IMR-90 (cell line): ENCODE results near the genes ZNF385A, OR6C4 and RPS26.

DNA sequence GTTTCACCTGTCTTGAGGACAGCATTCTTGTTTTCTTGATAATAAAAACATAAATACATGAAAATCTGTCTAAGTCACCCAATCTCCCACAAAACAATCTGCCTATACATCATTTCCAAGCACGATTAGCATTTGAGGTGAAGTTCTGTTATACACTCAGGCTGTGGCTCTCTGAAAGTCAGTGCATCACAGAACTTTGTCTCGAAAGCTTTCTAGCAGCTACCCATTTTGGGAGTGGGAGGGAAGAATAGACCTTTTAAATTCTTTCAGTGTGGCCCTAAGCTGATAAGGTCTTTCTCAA, 12.1 kb downstream of the COPZ1 start:
- RRBS: no CpG with 5 or more reads among the region's 2 CpGs
CAGE:
- cytosol, long polyA plus RNA: no peak
- long polyA plus RNA: no peak
- nucleus, long polyA plus RNA: no peak

DNA sequence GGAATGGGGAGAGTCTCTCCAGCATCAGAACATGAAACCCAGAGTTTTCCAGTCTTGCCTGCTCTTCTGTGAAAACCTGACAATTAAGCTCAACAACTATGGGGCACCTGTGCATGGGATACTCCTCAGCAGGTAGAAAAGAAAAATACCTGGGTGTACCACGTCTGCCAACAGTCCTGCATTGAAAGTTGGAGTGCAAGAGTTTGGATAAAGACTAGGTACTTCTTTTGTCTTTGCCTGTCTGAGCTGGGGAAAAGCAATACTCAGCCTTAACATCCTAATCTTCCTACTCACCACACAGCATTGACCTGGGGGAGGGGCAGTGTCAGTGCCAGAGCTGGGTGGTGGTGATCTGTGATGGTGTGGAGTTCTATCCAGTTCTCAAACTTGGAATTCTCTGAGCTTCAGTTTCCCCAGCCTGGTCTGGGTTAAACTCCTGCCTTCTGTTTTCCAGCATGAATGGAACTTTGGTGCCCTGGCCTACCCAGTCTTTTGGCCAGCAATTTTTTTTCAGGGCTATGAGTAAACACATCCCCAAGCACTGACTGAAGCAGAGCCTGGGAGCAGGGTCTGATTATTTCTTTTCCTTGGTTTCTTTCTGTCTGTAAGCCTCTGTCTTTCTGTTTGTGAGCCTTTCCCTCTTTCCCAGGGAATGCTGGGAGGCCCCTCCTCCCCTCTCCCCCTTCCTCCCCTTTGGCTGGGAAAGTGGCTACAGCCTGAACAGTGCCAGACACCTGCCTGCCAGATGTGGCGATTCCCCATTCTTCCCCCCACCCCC, 11.4 kb downstream of the GPR84 start:
- RRBS: no CpG with 5 or more reads among the region's 2 CpGs
CAGE:
- cytosol, long polyA plus RNA: no peak
- long polyA plus RNA: no peak
- nucleus, long polyA plus RNA: no peak

GRCh38 chr12:54384401-54385490, at the start of gene ZNF385A:
Gene ZNF385A, minus strand, starts transcription at chr12:54384733.
- RRBS: no CpG with 5 or more reads among the region's 10 CpGs
CAGE:
- cytosol, long polyA plus RNA: no peak
- long polyA plus RNA: no peak
- nucleus, long polyA plus RNA: no peak

GRCh38 chr12:54412350-54412765, 6.7 kb downstream of the ITGA5 start:
- RRBS: 81% methylated on average over 2 of the region's 4 CpGs
CAGE:
- cytosol, long polyA plus RNA: no peak
- long polyA plus RNA: no peak
- nucleus, long polyA plus RNA: no peak

DNA sequence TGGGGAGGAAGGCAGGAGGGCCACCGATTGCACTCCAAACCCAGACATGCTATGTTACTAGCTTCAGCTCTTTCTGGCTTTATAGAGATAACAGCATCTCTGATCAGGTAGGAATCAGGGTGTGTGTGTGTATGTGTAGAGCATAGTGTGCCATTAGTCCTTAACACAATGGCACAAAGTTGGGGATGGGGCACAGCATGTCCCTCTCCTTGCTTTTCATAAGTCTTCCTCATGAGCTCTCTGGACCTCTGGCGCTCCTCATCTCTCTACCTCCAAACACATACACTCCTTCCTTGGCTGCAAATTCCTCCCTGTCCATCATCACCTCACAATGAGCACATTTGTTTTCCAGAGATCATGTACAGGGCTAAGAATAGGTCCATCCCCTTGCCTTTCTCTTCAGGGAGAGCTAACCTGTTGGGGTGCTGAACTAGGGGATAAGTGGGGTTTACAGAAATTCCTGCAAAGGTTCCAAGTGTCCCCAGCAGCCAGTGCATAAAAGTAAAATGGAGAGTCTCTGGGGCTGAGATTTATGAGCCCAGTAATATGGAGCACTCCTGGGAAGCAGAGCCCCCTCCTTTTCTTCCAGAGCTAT, 5.7 kb upstream of the ITGA5 start:
- RRBS: no CpG with 5 or more reads among the region's 2 CpGs
CAGE:
- cytosol, long polyA plus RNA: no peak
- long polyA plus RNA: no peak
- nucleus, long polyA plus RNA: no peak

GRCh38 chr12:54439406-54439918, 20.4 kb upstream of the ITGA5 start:
- RRBS: no CpG with 5 or more reads among the region's 3 CpGs
CAGE:
- cytosol, long polyA plus RNA: no peak
- long polyA plus RNA: no peak
- nucleus, long polyA plus RNA: no peak

DNA sequence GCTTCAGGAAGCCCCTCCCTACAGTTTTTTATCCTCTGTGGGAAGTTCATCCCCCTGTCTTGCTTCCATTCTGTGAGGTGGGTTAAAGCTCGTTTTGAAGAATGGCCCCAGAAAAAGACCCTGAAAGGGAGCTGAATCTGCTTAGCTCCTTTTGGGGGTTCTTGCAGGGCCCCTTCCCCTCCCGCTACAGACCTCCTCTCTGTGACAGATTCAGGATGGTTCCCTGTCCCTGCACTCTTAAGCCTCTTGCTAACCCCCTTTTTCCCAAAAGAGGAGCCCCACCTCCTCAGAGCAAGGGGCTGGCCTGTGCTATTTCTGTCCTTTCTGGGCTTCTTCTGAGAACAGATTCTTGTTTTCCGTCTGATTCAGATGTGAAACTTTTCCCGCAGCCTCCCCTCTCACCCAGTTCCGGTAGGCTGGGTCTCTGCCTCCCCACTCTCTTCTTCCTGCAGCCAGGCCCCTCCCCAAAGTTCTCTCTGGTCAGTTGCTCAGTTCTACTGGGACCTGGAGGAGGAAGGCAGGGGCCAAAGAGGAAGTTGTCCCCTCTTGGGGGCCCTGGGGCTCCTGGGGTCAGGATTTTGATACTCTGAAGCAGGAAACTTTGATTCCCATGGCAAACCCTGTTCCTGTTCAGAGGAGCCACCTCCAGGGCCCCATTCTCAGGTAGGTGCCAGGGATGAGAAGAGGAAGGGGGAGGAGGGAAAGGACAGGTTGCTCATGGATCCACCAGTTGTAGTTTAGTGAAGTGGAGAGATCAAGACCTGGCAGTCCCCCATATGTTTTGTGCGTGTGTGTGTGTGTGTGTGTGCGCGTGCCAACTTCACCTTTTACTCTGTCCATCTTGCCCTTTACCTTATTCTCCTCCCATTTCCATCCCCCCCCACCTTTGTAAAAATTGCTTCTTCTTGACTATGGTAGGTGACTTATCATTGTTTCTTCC, 11.8 kb downstream of the PDE1B start:
- RRBS: no CpG with 5 or more reads among the region's 8 CpGs
CAGE:
- cytosol, long polyA plus RNA: no peak
- long polyA plus RNA: no peak
- nucleus, long polyA plus RNA: no peak

- RRBS: no CpG with 5 or more reads among the region's 1 CpG
CAGE:
- cytosol, long polyA plus RNA: no peak
- long polyA plus RNA: no peak
- nucleus, long polyA plus RNA: no peak
Observed at GRCh38 chr12:54611858-54612309, 22.8 kb downstream of the LACRT start.

DNA sequence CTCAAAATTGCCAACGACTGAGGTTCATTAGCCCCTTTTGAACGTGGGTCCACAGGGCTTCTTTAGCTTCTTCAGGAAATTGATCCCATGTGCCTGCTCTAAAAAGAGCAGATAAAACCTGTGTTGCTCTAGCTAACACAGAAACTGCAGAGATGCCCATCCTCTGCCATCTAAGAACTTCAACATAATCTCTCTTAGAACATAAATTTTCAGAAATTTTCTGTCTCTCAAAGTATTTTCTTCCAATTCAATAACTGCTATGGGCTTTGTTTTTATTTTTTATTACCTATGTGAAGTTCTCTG, at the start of gene OR6C4:
OR6C4 (plus strand) TSS at position 151 of the 303 bp plus-strand sequence.
- RRBS: no CpG with 5 or more reads among the region's 2 CpGs
CAGE:
- cytosol, long polyA plus RNA: no peak
- long polyA plus RNA: no peak
- nucleus, long polyA plus RNA: no peak

GRCh38 chr12:55642623-55643015, 5.9 kb downstream of the OR10P1 start:
- RRBS: no CpG with 5 or more reads among the region's 6 CpGs
CAGE:
- cytosol, long polyA plus RNA: no peak
- long polyA plus RNA: no peak
- nucleus, long polyA plus RNA: no peak

DNA sequence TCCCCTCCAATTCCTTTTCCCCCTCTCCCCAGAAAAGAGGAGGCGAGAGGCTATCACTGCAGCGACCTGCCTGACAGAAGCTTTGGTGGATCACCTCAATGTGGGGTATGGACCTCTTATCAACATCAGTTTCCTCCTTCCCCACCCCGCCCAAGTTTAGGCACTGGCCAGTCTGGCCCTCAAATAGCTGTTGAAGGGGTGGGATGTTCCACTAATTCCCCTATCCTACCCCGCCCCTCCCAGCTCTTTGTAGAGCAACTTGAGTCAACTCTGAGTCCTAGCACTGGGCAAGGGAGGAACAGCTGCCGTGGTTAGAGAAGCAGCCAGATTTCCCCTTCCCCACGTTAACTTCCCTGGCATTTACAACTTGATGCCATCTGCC, 1.0 kb downstream of the BLOC1S1 start:
- RRBS: no CpG with 5 or more reads among the region's 6 CpGs
CAGE:
- cytosol, long polyA plus RNA: no peak
- long polyA plus RNA: no peak
- nucleus, long polyA plus RNA: no peak

- RRBS: no CpG with 5 or more reads among the region's 3 CpGs
CAGE:
- cytosol, long polyA plus RNA: no peak
- long polyA plus RNA: no peak
- nucleus, long polyA plus RNA: no peak
Observed at GRCh38 chr12:55772250-55772742, 29.4 kb downstream of the GDF11 start.

DNA sequence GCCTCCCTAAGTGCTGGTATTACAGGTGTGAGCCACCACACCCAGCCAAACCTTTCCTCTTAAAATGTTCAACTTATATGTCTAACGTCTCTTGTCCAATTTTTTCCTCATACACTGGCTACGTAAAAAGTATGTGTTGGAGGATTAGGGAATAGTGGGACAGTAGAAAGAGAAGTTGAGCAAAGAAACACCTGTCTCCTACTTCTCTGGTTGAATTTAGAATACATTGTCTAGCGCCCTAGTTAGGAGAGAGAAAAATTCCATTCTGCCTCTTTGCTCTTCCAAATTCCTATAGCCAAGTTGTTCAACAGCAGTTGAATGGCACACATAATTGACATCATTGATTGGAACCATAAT, 34.7 kb downstream of the GDF11 start:
- RRBS: no CpG with 5 or more reads among the region's 3 CpGs
CAGE:
- cytosol, long polyA plus RNA: no peak
- long polyA plus RNA: no peak
- nucleus, long polyA plus RNA: no peak

DNA sequence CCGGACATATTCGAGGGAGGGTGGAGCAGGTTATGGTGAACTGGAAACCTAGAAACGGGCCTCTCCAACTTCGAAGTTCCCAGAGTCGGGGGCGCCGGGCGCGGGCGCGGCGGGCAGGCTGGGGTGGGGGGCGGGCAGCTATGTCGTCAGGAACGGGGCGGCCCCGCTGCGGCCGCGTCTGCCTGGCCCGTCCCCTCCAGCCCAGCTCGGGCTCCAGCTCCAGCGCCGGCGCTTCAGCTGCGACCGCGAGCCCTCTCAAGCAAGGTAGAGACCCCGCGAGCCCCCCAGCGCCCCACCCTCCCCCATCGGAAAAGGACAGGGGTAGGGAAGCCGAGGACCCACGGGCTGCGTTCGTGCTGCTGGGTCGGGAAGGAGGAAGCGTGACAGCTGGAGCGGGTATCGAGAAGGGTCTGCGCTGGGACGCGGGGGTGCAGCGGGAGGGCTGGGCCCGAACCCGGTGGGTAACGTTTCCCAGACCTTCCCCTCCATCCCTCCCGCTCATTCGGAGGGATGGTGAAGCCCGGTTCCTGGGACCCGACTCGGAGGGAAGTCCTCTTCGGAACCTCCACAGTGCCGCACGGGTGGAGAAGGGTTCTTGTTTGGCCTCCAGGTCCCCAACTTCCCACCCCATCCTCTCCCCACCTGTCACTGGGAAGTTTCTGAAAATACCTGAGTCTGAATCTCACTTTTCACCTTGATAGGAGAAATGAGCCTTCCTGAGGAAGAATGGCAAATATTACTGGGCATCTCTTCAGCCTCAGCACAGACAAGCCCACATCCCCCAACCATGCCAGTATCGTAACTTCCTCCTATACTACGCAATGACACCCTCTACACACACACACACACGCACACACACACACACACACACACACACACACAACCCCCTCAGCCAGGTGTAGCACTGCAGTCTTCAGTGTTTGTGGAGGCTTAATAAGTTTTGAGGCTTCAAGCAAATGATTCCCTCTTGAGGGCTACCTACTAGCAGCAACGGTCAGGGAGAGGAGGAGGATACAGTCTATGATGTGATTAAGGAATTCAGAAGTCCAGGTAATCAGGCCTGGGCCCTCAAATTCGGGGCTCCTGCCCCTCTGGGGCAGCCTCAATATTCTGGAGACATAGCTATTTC, 1.3 kb downstream of the DGKA start:
- RRBS: 2% methylated on average over 11 of the region's 60 CpGs
CAGE:
- cytosol, long polyA plus RNA: start-site peak on the plus strand centred at position 205 of the sequence, 63 bp wide, 113 and 94 reads in 2 replicates
- long polyA plus RNA: start-site peak on the plus strand centred at position 210 of the sequence, 66 bp wide, 39 and 186 reads in 2 replicates
- nucleus, long polyA plus RNA: start-site peak on the plus strand centred at position 203 of the sequence, 80 bp wide, 254 and 173 reads in 2 replicates

DNA sequence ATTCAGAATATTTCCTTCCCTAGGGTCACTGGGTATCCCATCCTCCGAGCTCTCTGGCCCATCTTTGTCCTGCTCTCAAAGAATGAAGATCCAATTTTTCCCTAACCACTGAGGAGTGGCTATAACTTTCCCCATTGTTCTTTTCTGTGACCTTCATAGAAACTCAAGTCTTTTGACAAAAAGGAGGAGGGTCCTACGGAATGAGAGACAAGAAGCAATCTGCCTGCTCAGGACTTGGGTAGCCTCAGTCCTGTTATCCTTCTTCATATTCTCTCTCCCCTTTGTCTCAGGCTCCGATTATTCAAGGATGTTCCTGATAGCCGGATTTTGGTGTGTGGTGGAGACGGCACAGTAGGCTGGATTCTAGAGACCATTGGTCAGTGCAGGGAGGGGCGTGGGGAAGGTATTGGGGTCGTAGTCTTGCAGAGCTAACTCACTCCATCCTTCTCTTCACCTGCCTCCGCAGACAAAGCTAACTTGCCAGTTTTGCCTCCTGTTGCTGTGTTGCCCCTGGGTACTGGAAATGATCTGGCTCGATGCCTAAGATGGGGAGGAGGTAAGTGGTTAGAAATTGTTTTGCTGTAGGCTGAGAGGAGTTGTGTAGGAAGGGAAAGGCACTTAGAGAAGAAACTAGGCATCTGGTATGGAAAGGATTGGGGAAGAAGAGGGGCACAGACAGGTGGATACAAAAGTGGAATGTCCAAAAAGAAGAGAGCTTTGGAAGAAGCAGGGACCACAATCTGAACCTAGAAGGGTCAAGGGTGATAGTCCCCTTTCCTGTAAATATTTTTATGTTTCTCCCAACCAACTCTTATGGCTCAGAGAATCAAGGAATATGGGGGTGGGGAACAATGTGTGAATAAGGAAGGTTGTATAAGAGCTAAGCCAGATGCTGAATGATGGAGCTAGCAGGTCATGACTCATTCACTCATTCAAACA, 11.0 kb downstream of the DGKA start:
- RRBS: no CpG with 5 or more reads among the region's 9 CpGs
CAGE:
- cytosol, long polyA plus RNA: no peak
- long polyA plus RNA: no peak
- nucleus, long polyA plus RNA: no peak

GRCh38 chr12:55944089-55944595, 13.2 kb downstream of the DGKA start:
- RRBS: no CpG with 5 or more reads among the region's 4 CpGs
CAGE:
- cytosol, long polyA plus RNA: no peak
- long polyA plus RNA: no peak
- nucleus, long polyA plus RNA: no peak

DNA sequence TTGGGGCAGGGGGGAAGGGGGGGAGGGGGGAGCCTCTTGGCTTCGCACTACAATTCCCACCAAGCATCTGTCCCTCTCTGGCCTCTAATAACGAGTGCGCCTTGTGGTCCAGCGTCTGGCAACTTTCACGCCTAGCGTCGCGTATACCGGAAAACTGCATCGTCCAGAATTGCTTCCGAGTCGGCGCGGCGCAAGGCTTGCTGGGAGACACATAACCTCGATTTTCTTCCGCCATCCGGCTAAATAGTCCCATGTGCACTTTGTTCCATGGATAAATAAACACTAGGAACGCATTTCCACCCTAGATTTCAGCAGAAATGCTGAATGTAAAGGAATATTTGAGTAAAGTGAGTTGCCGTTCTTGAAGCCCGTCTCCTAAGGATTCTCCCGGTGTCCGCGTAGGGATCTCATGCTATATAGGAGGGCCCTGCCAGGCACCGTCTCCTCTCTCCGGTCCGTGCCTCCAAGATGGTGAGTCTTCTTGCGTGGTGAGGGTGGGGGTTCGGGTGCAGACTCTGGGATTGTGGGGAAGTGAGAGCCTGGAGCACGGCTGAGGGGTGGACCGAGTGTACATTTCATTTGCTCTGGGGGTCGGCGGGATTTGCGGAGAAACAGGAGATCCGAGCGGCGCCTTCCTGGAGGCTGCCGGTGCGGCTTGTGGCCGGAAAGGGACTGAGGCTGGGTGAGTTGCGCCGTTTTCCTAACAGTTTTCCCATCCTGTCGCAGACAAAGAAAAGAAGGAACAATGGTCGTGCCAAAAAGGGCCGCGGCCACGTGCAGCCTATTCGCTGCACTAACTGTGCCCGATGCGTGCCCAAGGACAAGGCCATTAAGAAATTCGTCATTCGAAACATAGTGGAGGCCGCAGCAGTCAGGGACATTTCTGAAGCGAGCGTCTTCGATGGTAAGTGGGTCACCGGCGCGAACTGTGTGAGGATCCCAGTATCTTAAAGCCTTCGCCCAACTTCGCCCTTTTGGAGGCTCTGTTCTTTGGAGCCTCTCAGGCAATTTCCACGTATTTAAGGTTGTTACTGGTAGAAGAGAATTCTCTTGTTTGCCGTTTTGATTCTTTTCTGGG, at the start of gene RPS26:
RPS26 (plus strand) TSS at position 220 of the 1,078 bp plus-strand sequence.
- RRBS: 1% methylated on average over 12 of the region's 63 CpGs
CAGE:
- cytosol, long polyA plus RNA: start-site peak on the plus strand centred at position 231 of the sequence, 56 bp wide, 392 and 189 reads in 2 replicates; start-site peak on the plus strand centred at position 437 of the sequence, 69 bp wide, 483 and 476 reads in 2 replicates
- long polyA plus RNA: start-site peak on the plus strand centred at position 247 of the sequence, 90 bp wide, 322 and 252 reads in 2 replicates
- nucleus, long polyA plus RNA: start-site peak on the plus strand centred at position 218 of the sequence, 81 bp wide, 49 and 97 reads in 2 replicates; start-site peak on the plus strand centred at position 439 of the sequence, 59 bp wide, 249 and 213 reads in 2 replicates; start-site peak on the plus strand centred at position 942 of the sequence, 76 bp wide, 36 and 14 reads in 2 replicates

GRCh38 chr12:56045334-56046022, 3.8 kb downstream of the RPS26 start:
- RRBS: no CpG with 5 or more reads among the region's 11 CpGs
CAGE:
- cytosol, long polyA plus RNA: no peak
- long polyA plus RNA: no peak
- nucleus, long polyA plus RNA: no peak

DNA sequence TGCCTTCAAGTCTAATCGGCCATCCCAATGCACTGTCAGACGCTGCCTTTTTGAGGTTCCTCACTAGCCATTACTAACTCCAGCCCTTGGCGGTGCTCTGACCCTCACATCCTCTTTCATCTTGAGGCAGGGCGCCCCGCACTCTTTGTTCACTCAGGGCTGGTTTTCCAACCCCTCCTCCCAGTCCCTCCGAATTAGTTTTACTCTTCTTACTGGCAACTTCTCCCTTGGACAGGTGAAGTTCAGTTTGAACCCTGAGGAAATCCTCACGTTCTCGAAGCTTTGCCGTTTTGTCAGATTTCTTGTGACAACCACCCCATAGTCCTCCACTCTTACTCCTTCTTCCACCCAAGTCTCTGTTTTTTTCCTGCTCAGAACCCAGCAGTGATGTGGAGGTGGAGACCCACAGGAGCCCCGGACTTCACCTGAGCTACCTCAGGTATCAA, 670 bp downstream of the ZC3H10 start:
- RRBS: no CpG with 5 or more reads among the region's 10 CpGs
CAGE:
- cytosol, long polyA plus RNA: no peak
- long polyA plus RNA: no peak
- nucleus, long polyA plus RNA: no peak

- RRBS: no CpG with 5 or more reads among the region's 5 CpGs
CAGE:
- cytosol, long polyA plus RNA: no peak
- long polyA plus RNA: no peak
- nucleus, long polyA plus RNA: no peak
Observed at GRCh38 chr12:56126017-56126667, 1.9 kb upstream of the ESYT1 start.